Right atrium auricular region (tissue), 2 donors: ENCODE measurements around the gene MAPK12.

DNA sequence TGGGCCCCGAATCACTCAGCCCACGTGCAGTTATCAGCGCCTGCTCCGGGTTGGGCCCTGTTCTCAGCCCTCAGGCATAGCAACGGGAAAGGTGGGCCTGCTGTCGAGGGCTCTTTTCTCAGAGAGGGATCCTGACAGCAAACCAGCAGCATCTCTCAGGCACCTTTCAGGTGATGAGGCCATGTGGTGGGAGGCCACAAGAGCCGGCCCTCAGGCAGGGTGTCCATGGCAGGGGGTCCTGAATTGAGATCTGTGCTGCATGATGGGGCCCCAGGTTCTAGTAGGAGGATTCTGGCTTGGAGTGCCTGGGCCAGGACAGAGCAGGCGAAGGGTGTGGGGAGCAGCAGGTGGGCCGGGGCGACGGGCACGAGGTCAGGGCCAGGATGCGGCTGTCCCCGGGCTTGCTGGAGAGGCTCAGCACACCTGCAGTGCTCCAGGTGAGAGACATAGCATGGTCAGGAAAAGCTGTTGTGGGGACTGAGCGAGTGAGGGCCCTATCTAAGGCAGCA, 280.6 kb downstream of the TBC1D22A start:
- PRO-cap, result no peak
- RAMPAGE, long total RNA, 2 experiments, result no peak in any of the 2 experiments

GRCh38 chr22:47089879-47090160, 327.4 kb downstream of the TBC1D22A start:
- PRO-cap, result no peak
- RAMPAGE, long total RNA, 2 experiments, result no peak in any of the 2 experiments

- PRO-cap, result no peak
- RAMPAGE, long total RNA, 2 experiments, result no peak in any of the 2 experiments
Observed at GRCh38 chr22:47090397-47091686, 328.4 kb downstream of the TBC1D22A start.

DNA sequence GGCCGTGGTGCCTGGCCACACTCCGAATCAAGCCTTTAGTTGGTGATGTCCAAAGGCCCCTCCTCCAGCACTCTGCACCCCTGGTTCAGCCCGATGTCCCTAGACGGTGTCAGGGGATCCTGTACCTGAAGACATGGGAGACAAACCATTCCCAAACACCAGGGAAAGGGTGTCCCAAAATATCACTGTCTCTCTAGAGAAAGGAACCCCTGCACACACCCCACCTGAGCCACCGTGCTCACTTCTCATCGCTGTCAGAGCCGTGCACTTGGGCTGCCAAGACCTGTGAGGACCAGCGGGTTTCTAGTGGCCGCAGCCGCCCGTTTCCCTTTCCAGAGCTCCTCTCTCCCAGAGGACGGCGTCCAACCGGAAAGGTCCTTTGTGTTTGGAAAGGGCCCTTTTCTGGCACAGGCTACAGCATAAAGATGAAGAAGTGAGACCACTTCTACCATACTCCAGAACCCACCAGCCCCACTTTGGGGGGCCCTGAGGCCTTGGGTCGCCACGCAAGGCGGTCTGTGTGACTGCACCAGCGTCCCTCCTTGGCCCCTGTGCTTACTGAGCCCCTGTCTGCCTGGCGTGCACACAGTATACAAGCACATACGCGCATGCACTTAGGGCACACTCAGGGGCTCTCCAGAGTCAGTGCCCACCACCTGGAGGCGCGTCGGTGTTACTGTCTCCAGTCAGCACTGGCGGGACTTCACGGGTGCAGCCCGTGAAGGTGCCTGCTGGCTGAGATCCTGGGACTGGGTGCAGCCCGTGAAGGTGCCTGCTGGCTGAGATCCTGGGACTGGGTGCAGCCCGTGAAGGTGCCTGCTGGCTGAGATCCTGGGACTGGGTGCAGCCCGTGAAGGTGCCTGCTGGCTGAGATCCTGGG, 381.8 kb downstream of the TBC1D22A start:
- PRO-cap, result no peak
- RAMPAGE, long total RNA, 2 experiments, result no peak in any of the 2 experiments

GRCh38 chr22:47154451-47155327, 392.2 kb downstream of the TBC1D22A start:
- PRO-cap, result bidirectional peak, plus-strand start at chr22:47155030, minus-strand start at chr22:47154857
- RAMPAGE, long total RNA, 2 experiments, result no peak in any of the 2 experiments

DNA sequence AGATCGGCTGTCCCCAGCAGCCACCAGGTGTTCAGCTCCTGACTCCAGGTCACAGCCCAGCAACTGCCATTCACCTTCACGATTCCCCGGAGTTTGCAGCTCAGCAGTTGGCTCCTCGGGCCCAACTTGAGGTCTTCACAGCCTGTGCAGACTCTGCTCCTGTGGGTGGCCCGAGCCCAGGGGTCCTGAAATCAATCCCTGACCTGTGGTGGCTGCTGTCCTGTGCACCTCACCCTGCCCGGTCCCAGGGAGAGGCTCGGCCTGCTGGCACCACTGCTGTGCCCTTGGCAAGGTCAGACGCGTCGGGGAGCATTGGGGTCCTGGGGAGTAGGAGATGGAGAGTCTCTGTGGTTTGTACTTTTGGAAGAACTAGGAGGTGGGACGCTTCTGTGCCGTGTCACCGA, 414.4 kb downstream of the TBC1D22A start:
- PRO-cap, result no peak
- RAMPAGE, long total RNA, 2 experiments, result no peak in any of the 2 experiments

- PRO-cap, result no peak
- RAMPAGE, long total RNA, 2 experiments, result no peak in any of the 2 experiments
Observed at GRCh38 chr22:48405563-48406061, 83.7 kb upstream of the TAFA5 start.

DNA sequence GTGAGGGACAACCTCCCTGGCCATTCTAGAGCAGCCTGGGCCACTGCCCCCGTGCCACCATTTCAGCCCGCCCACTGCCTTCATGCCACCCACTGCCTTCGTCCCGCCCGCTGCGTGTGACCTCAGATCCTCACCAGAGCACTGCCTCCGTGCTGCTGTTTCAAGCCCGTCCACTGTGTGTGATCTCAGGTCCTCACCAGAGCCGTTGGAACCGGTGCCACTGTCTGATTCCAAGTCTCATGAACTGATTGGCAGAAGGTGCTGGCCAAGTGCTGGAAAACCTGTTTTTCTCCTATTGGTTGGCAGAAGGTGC, 231.8 kb downstream of the TAFA5 start:
- PRO-cap, result no peak
- RAMPAGE, long total RNA, 2 experiments, result no peak in any of the 2 experiments

DNA sequence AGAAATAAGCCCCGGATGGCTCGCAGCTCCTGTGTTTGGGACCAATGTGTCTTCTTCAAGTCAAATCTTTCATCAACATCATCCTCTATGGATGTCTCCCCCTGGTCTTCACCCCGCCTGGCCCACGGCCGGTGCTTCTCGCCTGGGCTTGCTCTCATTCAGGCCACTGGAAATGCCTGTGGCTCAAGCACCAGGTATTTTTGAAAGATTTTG, 568.5 kb downstream of the TAFA5 start:
- PRO-cap, result no peak
- RAMPAGE, long total RNA, 2 experiments, result no peak in any of the 2 experiments

DNA sequence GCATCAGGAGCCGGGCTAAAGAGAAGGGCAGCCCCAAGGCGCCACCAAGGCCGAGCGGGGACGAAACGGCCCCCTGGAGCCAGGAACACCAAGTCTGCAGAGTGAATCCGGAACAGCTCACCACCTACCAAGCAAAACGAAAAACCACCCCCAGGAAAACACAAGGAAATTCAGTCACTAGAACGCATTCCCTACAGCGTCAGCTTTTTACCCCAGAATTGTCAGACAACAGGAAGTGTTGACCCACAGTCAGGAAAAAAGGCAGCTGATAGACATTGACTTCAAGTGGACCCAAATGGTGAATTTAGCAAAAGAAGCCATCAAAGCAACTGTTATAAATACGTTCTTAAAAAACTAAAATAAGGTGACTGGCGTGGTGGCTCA, 176.7 kb downstream of the BRD1 start:
- PRO-cap, result no peak
- RAMPAGE, long total RNA, 2 experiments, result no peak in any of the 2 experiments

GRCh38 chr22:49656686-49657252, 170.9 kb downstream of the BRD1 start:
- PRO-cap, result no peak
- RAMPAGE, long total RNA, 2 experiments, result no peak in any of the 2 experiments

DNA sequence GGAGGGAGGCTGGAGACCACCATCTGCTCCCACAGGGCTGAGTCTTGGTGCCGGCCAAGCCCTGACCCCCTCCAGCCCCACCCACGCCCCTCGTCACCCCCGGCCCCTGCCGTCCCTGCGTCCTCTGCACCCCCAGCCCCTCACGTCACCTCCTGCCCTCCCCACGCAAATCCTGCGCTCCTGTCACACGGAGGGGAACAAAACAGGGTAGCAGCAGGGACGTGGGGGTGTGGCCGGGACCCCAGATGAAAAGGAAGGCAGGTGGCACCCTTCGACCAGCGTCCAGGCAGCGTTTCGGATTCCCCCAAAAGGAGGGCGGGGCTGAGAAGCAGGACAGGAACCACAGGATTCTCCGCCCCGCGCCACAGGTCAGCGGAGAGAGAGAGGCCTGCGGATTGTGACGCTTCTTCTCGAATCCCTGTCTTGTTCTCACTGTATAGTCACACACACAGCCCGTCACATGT, 156.7 kb downstream of the BRD1 start:
- PRO-cap, result unidirectional peak, minus-strand start at position 311 of the sequence
- RAMPAGE, long total RNA, 2 experiments, result no peak in any of the 2 experiments

- PRO-cap, result no peak
- RAMPAGE, long total RNA, 2 experiments, result no peak in any of the 2 experiments
Observed at GRCh38 chr22:49806360-49806579, 21.4 kb downstream of the BRD1 start.

DNA sequence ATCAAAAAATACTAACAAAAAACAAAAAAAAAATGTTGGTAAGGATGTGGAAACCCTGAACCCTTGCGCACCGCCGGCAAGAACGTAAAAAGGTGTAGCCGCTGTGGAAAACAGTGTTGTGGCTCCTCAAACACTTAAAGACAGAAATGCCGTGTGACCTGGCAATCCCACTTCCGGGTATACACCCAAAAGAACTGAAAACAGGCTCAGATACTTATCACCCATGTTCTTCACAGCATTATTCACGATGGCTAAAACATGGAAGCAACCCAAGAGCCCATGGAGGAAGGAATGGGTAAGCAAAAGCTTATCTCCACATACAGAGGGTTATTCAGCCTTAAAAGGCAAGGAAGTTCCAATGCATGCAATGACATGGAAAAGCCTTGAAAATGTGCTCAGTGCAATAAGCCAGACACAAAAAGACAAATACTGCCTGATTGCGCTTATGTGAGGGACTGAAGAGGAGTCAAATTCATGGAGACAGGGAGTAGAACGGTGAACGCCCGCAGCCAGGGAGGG, 19.6 kb downstream of the BRD1 start:
- PRO-cap, result no peak
- RAMPAGE, long total RNA, 2 experiments, result no peak in any of the 2 experiments

- PRO-cap, result no peak
- RAMPAGE, long total RNA, 2 experiments, result no peak in any of the 2 experiments
Observed at GRCh38 chr22:49823014-49823656, 4.5 kb downstream of the BRD1 start.

DNA sequence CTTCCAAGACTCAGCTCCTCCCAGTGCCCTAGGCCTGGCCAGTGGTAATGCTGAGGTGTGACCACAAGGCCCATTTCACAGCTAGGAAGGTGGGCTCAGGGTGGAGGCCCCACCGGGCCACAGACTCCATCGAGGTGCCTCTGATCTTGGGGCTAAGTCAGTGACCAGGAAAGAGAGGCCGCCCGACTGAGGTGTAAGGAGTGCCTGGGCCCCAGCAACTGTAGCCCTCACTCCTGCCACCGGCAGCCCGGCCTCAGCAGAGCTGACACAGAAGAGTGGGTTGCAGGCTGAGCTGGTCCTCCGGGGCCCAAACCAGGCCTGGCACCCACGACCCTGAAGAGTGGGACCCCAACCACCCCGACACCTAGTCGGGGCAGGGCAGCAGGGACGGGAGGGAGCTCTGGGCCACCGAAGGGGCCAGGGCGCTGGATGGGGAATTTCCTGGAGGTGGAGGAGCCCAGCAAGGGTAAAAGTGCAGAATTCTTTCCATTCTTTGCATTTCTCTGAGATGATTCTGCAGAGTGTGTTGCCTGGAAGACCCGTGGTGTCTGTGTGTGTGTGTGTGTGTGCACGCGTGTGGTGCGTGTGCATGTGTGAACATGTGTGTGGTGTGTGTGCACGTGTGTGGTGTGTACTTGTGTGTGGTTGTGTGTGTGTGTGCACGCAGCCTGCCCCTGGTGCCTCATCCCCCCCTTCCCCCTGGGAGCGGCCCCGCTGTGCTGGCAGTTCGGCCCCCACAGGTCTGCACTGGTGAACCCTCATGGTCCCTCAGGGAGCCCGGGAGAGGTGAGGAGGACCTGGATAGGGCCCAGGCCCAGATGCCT, 8.3 kb upstream of the PIM3 start:
- PRO-cap, result no peak
- RAMPAGE, long total RNA, 2 experiments, result no peak in any of the 2 experiments

- PRO-cap, result no peak
- RAMPAGE, long total RNA, 2 experiments, result no peak in any of the 2 experiments
Observed at GRCh38 chr22:49996111-49996617, 16.4 kb downstream of the IL17REL start.

DNA sequence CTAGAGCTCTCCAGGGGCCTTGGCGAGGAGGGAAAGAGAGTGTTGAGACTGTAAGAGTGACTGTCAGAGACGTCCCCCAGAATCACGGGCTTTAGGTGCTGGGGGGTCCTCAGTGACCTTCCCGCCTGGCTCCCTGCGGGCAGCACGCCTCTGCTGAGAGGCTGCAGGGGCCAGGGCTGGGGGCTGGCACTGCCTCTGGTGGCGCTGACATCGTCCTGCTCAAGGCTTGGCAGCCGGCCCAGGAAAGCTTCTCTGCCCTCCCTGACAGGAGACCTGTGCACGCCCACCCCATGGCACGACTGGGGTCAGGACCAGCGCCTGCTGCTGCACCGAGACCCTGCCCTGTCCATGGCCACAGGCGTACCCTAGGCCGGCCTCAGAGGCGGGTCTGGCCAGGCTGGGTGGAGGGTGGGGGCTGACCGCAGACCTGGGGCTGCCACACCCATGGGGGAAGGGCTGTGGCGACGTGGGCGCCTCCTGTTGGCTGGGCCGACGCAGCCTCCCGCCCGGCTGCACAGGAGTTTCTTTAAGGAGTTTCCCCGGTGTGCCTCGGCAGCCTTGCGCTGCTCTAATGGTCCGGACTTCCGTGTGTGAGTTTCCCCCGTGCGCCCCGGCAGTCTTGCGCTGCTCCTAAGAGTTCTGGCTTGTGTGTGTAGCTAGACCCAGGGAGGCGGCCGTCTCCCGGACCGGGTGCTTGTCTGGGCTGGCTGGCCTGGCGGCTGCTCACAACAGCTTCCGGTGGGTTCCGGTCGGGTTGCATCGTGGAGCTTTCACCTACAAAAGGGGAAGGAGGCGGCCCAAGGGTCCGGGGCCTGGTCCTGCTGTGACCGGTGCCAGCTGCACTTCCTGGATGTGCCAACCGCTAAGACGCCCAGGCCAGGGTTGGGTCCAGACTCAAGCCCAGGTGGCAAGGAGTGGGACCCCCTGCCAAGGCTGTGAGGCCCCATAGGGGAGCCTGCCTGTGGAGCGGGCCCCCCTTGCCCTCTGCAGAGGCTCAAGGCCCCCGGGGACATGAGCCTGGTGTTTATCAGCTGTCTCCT, 4.7 kb downstream of the TRABD start:
- PRO-cap, result unidirectional peak, minus-strand start at position 155 of the sequence; bidirectional peak, plus-strand start at position 529 of the sequence, minus-strand start at position 570 of the sequence
- RAMPAGE, long total RNA, 2 experiments, result no peak in any of the 2 experiments

GRCh38 chr22:50200659-50200930, 216 bp upstream of the SELENOO start:
- PRO-cap, result bidirectional peak, plus-strand start at chr22:50201011, minus-strand start at chr22:50200877
- RAMPAGE, long total RNA, 2 experiments, result no peak in any of the 2 experiments

DNA sequence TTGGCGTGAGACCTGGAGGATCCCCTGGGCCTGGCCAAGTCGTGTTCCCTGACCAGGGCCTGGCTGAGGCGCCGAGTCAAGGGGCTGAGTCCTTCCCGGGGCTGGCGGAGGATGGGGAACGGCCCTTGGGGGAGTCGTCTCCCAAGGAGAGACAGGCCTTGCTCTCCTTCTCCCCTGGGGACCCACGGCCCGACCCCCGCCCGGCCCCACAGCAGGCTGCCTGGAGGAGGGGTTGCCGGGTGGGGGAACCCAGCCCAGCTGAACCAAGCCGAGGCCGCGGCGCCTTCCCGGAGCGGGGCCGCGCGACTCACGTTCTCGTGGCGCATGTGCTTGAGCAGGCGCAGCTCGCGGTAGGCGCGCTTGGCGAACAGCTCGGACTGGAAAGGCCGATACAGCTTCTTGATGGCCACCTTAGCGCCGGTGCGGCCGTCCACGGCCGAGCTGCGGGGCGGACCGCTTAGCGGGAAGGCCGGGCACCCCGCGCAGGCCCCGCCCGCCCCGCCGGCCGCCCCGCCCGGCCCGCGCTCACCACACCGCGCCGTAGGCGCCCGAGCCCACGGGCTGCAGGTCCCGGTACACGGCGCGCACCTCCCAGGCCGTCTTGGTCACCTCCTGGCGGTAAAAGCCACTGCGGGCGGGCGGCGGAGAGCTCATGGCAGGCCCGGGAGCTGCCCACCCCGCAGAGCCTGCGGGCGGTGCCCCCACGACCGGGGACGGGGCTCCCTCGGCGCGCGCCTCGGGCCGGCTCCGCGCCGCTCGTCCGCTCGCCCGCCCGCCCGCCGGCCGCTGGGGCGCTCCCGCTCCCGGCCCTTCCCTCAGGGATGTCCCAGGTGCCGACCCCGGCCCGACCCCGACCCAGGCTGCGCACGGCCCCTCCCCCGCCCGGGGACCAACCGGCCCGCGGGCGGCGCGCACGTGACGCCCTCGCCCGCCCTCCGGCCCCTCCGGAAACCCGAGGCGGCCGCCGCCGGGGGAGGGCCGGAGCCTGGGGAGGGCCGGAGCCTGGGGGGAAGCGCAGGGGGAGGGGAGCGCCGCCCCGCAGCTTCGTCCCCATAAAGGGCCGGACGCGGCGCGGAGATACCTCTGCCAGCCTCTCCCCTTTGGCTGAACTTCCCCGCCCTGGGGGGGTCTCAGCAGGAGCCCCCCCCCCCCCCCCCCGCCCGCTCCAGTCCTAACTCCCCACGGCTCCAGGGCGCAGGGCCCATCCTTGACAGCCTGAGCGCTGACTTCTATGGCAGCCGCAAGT, at the start of gene MAPK12:
Gene MAPK12, minus strand, starts transcription at position 828 of the 1,246 bp plus-strand sequence.
- PRO-cap, result bidirectional peak, plus-strand start at position 1,064 of the sequence, minus-strand start at position 788 of the sequence
- RAMPAGE, long total RNA, 2 experiments, result start-site peak on the minus strand in 1 of 2 experiments, centred at position 450 of the sequence, 17 reads per replicate